ENCODE results near the gene THAP10.

- PRO-cap, 2 experiments = no peak in any of the 2 experiments
These were observed 7.6 kb downstream of the ANP32A start for GRCh38 chr15:68812888-68813676.

- PRO-cap, 2 experiments = no peak in any of the 2 experiments
These were observed 31.3 kb downstream of the NOX5 start for GRCh38 chr15:69045682-69046309.

DNA sequence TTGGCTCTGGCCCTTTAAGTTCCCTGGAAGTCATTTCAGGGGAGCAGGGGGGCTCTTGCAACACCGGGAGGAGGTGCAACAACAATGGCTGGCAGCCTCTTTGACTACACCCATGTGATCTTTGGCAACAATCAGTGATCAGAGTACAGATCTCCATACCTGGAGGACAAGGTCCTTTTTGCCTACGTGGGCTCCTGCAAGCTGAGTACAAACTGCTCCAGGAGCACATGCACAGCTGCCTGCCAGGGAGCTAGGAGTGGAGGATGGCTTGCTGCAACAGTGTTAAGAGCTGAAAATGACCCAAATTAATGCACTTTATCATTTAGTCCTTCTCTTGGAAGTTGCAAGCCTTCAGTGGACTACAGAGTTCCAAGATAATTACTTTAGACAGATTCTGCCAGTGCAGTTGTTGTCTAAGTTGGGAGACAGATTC lies 64.0 kb downstream of the GLCE start:
- PRO-cap, 2 experiments = no peak in any of the 2 experiments

GRCh38 chr15:69314255-69314777 lies 15.6 kb downstream of the PAQR5 start:
- PRO-cap, 2 experiments = no peak in any of the 2 experiments

DNA sequence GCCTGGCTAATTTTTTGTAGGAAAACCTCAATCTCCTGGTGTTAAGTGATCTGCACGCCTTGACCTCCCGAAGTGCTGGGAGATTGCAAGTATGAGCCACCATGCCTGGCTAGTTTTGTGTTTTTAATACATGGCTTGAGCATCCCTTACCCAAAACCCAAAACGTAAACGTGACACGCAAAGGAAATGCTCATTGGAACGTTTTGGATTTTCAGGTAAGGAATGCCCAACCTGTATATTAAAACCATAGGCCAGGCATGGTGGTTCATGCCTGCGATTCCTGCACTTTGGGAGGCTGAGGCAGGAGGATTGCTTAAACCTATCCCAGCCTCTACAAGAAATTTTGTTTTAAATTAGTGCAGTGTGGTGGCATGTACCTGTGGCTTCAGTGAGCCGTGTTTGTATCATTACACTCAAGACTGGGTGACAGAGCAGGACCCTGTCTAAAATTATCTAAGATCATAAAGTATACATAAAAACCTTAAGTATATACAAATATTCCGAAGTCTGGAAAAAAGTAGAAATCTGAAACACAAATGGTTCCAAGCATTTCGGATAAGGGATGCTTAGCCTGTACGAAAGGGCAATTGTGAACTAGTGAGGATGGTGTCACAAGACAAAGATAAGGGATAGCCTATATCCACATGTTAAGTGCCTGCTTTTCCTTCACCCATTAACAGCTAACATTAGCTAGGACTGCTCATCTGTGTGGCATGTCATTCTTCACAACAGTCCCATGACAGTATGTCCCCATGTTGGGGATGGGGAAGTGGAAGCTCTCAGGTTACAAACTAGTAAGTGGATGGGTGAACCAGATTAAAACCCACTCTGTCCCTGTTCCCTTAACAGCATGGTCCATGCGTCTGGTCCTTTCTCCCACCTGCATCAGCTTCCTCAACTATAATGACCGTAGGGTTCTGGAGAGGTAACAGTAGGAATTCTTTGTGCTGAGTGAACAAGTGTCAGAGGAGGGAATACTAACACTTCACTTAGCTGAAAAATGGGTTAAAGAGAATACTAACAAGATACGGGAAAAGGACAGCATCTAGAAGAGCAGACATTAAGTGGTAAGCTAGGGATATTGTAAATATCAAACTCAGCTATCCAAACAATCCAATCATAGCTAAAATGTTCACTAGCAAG lies 4.5 kb downstream of the RPLP1 start:
- PRO-cap, 2 experiments = no peak in any of the 2 experiments

DNA sequence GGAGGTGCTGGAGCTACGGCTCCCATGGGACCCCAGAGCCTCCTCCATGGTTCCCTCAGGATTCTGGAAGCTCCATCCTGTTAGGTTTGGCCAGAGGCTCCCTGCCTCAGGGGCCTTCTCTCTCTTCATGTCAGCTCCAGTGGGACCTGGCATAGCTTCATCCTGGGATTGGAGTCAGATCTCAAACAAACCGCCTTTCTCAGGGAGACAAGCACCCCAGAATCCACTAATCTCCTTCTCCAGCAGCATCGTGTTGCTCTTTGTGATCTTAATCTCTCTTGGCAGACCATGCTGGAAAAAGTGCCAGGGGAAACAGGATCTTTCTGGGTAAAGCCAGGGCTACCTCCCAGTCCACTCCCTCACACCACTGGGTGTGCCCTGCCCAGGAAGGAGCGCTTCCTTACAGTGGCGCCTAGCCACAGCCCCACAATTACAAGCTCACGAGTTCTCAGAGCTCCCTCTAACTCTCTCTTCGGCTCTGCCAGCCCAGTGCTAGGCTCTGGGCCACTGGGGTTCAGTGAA lies 32.2 kb downstream of the RPLP1 start:
- PRO-cap, 2 experiments = no peak in any of the 2 experiments

- PRO-cap, 2 experiments = no peak in any of the 2 experiments
These were observed 72.2 kb downstream of the RPLP1 start for GRCh38 chr15:69524793-69525201.

GRCh38 chr15:70065899-70066892 lies 31.5 kb downstream of the TLE3 start:
- PRO-cap, 2 experiments = no peak in any of the 2 experiments

DNA sequence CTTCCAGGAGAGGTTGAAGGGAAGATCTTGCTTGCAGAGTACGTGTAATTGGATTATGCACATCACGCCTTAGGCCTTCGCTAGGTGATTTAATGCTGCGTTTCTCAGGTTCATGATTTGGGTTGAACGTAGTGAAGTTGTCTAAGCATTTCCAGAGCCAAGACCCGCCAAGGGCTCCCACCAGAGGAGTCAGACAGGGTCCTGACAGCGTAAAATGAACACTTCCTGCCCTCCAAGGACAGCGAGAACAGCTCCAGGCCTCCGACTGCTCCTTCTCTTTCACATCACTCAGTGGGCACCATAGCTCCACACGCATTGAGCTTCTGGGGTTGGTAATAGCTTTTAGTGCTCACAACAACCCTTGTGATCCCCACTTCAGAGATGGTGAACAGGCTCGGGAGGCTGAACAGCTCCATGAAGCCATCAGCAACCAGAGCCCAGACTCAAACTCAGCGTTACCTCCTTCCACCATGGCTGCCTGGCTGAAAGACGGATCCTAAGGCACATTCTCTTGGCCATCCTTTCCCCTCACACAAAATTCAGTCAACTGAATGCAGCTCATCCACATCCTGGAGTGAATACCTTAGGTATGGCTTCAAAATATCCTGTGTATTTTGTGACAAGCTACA lies 27.3 kb downstream of the TLE3 start:
- PRO-cap, 2 experiments = no peak in any of the 2 experiments

GRCh38 chr15:70075619-70076584 lies 21.8 kb downstream of the TLE3 start:
- PRO-cap, 2 experiments = no peak in any of the 2 experiments

- PRO-cap, 2 experiments = no peak in any of the 2 experiments
These were observed 8.7 kb downstream of the TLE3 start for GRCh38 chr15:70088788-70089665.

DNA sequence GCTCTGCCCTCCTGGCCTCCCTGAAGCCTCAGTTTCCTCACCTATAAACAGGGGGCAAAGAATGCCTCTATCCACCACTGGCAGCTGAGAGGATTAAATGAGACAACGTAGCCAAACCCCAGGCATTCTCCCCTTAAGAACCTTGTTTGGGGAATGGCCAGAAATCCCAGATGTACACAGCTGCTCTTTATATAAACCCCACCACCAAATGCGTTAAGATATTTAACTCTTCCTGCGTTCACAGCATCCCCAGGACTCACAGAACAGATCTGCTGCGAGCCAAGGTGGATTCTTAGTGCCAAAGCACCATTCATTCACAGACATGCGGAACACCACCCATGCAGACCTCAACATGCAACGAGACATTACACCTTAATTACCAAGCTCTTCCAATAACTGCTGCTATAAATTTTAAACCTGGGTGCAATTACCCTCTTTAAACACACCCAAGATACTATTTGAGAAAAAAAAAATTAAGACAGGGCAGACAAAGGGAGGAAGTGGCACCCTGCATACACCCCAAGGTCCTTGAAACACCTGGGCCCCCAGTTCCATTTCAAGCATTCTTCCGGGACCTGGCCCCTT lies 5.1 kb downstream of the TLE3 start:
- PRO-cap, 2 experiments = no peak in any of the 2 experiments

DNA sequence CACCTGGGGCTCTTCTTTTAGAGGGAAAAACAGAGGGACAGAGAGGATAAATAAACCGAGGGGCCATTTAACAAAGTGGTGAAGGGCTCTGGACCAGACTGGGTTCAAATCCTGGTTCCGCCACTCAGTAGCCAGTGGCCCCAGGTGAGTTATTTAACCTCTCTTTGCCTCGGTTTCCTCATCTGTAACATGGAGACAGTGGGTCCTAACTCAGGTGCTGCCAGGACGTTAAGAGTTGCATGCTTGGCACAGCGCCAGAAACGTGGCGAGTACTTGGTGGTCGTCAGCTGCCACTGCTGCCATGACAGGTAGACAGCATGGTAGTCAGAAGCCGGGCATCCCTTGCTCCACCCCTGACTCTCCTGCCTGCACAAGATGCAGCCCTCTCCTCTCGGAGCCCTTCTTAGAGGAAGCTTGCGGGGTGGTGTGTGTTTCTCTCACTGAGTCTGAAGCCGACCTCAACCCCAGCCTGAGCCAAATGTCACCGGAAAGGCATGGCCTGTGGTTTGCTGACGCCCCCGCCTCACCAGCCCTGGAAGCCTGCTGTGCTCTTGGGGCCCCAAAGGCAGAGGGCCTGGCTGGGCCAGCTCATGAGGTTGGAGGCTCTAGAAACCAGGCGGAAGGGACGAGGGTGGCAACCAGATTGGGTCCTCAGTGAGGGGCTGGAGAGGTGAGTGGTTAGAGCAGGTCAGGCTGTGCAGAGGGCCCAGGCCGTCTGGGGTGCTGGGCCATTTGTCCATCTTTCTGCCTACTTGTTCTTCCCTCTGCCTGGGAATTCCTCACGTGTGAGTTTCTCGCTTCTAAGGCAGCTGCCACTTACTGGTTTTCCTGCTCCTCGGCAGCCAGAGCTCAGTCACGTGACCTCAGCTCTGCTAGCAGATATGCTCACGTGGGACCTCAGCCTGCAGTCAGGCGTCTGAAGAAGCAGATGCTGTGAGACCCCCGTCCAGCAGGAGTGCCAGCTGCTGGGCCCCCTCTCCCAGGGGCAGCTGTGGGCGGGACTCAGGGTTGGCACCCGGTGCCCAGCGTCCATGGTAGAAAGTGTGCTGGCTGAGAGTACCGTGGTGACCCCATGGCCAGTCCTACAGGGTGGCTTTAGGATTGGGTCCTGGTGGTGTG lies 160.9 kb upstream of the TLE3 start:
- PRO-cap, 2 experiments = no peak in any of the 2 experiments

- PRO-cap, 2 experiments = no peak in any of the 2 experiments
These were observed 169.0 kb upstream of the TLE3 start for GRCh38 chr15:70266695-70267178.

DNA sequence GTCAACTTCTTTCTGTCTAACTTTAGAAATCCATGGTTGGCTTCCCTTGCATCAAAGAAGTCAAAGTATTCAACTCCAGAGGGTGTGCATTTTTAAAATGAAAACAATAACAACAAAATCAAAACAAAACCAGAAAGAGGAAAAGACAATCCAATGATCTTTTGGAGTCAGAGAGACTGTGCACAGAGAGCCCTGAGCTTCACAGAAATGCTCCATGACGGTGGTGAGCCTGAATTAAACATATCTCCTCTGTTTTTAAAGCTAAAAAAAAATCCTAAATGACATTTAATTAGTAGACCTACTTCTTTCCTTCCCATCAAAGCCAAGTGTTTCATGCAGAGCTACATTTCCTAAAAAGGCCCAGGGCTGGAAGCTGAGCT lies 230.7 kb upstream of the TLE3 start:
- PRO-cap, 2 experiments = no peak in any of the 2 experiments

GRCh38 chr15:70340270-70340658 lies 242.5 kb upstream of the TLE3 start:
- PRO-cap, 2 experiments = no peak in any of the 2 experiments

- PRO-cap, 2 experiments = peak in 1 of 2 experiments; most common minus-strand start chr15:70349039 (in 1)
These were observed 251.3 kb upstream of the TLE3 start for GRCh38 chr15:70348810-70349537.

DNA sequence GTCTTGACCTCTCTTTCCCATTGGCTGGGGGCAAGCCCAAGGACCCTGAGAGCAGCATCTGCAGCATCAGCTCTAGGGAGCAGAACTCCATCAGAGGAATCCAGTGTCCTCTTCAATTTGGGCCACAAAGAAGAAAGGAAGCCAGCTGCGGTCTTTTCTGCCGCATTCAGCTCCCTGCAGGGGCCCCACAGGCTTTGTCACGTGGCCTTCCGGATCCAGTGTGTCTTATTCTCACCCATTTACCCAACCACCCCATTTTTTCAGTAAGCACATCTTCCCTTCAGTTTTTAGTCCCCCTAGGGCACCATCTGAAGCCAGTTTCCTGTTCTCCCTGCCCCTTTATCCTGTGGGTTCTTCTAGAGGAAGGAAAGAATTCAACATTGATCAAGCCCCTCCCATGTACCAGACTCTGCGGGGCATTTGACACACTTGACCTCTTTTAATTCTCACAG lies 227.7 kb downstream of the UACA start:
- PRO-cap, 2 experiments = no peak in any of the 2 experiments

GRCh38 chr15:70710489-70711090 lies 52.8 kb downstream of the UACA start:
- PRO-cap, 2 experiments = no peak in any of the 2 experiments

DNA sequence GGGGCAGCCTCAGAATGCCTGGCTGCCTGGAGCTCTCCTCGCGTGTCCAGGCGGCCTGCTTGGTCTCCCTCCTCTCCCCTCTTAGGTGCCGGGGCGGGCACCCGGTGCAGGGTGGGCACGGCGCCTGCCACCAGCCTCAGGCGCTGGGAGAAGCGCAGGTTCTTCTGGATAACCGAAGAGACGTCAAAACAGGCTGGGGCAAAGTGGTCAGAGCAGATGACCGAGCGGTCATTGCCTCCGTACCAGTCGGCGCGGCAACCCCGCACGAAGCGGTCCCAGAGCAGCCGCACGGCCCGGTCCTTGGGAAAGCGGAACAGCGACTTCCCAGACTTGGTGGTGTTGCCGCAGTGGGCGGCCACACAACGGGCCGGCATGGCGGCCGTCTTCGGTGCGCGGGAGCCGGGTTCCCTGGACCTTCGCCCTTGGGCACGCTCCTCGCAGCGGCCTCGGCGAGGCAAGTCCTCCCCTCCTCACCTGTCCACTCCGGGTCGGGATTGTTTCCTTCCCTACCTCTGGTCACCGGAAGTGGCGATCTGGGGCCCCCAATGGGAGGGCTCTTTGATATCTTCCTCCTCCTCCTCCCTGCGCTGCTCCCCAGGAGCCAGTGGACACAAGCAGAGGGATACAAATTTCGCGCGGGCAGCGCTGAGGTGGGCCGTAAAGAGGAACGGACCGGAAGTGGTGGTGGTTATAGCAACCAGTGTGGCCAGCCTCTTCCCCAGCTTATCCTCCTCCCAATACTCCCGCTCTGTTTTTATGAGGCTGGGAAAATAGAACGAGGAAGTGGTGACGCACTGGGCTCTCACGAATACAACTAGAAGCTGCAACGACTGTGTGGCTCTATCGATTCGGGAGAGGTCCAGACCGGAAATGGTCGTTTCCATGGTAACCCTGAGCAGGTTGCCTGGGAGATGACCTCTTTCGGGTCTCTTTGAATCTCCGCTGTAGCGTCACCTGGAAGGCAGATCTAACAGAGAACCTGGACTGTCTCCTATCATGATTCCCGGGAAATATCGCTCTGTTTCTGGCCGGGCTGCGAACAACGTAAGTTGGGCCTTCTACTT lies at the start of gene THAP10:
THAP10 (minus strand) TSS at position 535 of the 1,064 bp plus-strand sequence.
- PRO-cap, 2 experiments = peak in 1 of 2 experiments; most common plus-strand start position 358 of the sequence (in 1); most common minus-strand start position 730 of the sequence (in 1)

All from cerebral cortex (tissue), 2 donors.